SJSA1 (cell line): Measurements from ENCODE around the gene MARVELD3.

- RAMPAGE, long total RNA: no peak
These were observed 15.6 kb downstream of the TLE7 start for GRCh38 chr16:71425767-71427142.

- RAMPAGE, long total RNA: no peak
These were observed at the start of gene MARVELD3 for GRCh38 chr16:71625928-71626759. Gene MARVELD3 (plus strand): TSS chr16:71626184.

DNA sequence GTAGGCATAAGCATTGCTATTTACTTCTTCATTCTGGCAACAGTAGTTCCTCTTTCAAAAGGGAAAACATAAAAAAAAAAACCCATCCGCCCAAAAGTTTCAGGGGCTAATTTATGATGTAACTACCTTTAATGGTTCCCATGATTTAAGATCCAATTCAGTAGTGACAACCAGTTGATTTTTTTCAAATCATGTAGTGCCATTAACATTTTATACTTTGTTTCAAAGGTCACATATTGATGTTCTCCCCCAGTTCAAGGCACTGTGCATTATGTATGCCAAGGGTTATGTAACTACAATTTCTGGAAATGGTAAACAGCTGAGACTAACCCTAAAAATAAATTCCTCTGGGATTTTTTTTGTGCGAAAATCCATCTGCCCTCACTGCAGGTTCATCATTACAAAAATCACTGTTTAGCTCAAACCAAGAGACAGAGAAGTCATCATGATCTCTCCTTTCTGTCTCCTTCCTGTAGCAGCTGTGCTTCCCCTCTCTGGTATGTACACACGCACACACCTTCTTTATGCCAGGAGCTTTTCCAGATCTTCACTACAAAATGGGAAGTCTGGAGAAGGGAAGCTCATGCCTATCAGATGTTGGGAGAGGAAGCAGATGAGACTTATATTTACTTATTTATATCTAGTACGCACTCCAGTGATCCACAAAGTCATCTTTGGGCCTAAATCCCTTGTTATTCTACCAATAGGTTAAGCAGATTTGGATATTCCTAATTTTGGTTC lies 2.3 kb upstream of the PHLPP2 start:
- RAMPAGE, long total RNA: no peak

GRCh38 chr16:71732791-71733246 lies 8.3 kb upstream of the PHLPP2 start:
- RAMPAGE, long total RNA: no peak

GRCh38 chr16:71810000-71810396 lies 1.4 kb upstream of the AP1G1 start:
- RAMPAGE, long total RNA: no peak

DNA sequence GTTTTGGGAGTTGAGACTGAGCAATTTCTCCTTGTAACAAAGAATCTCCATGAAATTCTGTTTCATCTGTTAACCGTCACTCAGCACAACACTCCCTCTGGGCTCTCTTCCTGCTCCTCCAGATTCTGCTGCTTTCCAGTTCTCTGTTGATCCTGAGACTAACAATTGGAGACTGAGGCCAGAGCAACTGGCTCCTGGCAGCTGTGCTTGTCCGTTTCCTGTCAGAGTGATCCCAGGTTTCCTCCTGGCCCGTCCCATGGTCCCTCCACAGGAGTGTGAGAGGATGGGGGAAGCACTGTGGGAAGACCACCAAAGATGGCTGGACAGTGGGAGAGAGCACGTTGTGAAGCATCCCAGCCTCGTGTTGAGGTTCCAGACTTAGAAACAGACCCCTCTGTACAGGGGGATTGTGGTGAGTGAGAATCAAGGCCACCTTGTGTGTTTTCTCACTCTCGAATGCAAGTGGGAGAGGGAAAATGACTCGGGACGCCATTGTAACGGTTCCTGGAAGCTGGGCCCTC lies 32.6 kb downstream of the IST1 start:
- RAMPAGE, long total RNA: no peak

- RAMPAGE, long total RNA: no peak
These were observed 15.5 kb downstream of the DHODH start for GRCh38 chr16:72023905-72024522.

DNA sequence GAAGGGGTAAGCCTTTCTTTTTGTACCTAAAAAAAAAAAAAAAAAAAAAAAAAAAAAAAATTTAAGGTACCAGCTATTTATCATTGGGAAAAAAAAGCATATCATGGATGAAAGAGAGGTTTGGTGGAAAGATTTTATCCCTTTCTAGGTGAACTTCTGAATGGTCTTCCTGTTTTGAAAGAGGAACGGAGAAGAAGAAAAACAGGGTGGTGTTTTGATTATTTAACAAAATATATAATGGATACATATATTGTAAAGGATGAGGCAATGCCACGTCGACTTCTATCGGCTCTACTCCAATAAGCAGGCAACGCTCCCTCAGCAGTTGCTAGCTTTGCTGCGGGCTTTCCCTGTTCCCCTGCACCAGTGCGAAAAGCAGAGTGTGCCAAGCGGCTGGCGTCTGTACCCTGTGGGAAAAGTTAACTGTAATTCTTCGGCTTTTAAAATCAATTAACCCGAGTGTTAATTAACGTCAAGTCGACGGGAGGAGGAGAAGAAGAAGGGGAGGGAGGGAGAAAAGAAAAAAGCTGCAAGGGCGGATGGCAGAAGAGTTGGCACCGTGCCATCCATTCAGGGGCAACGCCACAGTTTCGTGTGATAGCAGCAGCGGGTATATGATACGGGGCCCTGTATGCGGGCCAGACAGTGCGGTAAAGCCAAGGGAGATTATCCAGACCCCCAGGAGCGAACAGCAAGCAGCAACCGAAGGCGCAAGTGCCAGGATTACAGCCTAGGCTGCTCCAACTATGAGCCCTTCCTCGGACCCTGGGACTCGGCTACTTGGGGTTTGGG lies 253.5 kb upstream of the PMFBP1 start:
- RAMPAGE, long total RNA: no peak

DNA sequence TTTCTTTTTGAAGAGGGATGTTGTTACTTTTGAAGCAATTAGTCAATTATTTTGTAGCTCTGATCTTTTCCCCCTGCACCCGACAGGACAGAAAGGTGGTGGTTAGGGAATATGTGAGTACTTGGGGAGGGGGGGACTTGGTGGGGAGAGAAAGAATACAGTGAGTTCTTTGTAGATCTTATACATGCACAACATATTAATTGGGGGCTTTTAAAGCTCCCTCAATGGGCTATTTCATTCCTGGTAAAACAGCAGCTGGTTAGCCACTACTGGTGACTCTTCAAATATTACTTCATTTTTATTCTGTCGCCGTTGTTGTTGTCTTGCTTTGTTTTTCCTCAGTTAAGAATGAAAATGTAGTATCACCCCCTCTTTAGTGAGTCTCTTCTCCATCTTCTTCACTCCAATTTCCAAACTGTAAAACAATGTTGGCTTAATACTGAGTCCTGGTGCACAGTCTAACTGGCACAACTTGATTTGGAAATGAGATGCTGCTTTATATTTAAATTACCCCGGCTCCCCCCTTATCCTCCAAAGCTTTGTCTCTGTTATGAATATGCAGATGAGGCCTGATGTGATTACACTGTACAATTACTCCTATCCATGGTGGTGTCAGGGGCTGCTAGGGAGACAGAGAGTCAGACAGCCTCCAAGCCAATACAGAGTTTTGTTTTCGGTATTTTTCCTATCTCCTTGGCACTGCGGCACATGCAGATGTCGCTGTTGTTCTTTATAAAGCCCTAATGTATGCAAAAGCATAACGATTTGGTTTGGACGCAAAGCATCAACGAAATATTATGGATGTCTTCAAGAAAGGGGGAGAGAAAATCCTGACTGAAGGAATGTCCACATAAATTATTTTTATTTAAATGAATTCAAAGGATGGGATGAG lies 256.9 kb upstream of the PMFBP1 start:
- RAMPAGE, long total RNA: no peak

DNA sequence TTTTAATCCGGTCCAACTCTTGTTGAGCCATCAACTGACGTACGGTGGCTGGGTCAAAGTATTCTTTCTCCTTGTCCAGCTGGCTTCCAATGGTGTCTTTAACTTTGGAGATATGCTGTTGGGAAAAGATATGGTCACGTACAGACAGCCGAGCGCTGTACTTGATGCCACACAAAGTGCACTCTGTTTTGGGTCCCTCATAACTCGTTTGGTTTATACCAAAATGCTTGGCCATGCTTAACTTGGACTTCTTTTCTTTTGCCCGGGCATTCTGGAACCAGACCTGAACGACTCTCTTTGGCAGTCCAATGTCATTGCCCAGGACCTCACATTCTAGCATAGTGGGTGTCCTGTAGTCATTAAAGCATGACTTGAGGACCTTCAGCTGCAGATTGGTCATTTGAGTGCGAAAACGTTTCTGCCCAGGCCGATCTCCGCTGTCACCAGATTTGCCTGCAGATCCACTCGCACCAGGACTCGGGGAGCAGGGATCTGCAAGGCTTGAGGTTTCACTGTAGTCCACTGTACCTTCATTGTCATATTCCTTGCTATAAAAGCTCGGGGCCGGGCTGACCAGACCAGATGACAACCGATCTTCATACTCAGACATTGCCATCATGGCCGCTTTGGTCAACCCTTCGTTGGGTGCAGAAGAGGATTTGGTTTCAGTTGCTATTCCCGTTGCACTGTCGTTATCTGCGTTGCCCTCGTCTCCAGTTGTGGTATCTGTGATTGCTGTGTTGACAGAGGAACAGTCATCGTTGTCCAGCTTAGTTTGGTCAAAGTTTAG lies 254.3 kb downstream of the ZFHX3 start:
- RAMPAGE, long total RNA: no peak

DNA sequence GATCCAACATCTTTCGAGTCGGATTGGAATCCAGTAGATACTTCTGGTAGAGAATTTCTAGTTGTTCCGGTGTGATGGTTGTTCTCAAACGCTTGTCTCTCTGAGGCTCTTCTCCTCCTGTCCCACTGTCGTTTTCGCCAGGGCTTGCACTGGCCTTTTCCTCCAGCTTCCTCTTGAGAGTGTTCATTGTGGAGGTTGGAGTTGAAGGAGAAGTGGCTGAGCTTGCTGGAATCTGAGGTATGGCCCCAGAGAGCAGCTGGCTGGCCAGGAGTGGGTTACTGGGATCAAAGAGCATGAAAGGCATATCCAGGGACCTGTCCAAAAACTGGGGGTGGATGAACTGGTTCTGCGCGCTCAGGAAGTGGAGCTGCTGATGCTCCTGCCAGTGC lies 253.3 kb downstream of the ZFHX3 start:
- RAMPAGE, long total RNA: no peak

DNA sequence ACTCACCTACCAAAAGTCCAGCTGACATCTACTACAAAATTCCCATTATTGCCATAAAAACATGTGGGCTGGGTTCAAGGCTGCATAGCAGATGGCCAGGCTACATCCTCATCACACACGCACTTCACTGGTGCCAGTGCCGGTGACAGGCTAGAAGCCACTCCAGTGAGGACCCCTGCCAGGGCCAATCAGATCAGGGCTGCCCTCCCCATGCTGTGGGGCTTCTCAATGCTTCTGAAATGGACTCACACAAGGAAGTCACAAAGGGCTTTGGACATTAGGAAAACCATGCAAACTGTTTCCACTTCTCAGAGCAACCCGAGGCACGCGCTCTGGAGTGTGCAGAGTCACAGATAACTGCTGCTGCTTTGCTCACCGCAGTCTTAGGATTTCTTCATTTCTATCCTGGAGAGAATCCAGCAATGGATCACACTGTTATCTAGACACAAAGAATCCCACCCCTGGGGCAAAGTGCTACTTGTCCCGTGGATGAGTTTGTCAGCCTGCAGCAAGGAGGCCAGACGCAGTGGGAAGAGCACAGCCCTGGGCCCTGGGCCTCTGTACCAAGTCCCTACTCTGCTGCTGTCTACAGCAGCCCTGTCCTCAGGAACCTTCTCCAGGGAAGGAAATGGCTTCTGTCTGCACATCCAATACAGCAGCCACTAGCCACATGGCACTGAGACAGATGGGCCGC lies 169.6 kb downstream of the ZFHX3 start:
- RAMPAGE, long total RNA: no peak

DNA sequence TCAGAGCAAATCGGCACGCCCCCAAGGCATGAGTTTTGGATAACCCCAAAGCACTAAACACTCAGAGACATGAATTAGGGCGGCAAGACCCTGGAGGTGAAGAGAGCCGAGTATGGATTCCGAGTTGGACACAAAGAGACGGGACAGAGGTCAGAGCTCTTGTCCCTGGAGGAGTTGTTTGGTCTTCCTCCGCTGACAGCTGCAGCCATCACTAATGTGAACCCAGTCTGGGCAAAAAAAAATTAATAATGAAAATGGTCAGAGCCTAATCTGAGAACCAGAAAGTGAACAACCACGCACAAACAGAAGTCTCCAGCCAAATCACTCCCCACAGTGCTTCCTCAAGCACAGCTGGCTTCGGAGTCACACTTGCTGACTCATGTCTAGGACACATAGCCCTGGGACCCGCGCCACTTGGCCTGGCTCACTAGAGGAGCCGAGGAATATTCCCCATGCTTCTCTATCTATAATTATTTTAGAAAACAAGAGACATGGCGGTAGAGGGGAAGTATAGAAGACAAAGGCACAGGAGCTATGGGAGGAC lies 109.2 kb downstream of the ZFHX3 start:
- RAMPAGE, long total RNA: no peak

DNA sequence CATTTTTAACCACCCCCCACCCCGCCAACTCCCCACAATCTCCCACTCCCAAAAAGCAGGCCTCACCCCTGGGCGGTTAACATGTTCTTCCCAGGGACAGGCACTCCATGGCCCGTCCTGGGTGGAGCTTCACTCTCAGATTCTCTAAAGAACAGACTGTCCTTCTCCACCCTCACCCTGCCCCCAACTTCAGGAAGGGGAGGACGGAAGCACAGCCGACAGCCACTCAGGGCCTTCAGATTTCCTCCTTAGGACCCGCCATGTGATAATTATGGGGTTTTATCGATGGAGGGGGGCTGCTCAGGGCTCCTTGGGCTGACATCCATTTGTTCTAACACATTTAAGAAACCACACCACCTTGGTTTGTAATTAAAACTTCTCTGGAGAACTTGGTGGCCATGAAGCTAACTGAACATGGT lies 61.9 kb downstream of the ZFHX3 start:
- RAMPAGE, long total RNA: no peak

- RAMPAGE, long total RNA: no peak
These were observed 30.5 kb downstream of the ZFHX3 start for GRCh38 chr16:73017273-73017975.

DNA sequence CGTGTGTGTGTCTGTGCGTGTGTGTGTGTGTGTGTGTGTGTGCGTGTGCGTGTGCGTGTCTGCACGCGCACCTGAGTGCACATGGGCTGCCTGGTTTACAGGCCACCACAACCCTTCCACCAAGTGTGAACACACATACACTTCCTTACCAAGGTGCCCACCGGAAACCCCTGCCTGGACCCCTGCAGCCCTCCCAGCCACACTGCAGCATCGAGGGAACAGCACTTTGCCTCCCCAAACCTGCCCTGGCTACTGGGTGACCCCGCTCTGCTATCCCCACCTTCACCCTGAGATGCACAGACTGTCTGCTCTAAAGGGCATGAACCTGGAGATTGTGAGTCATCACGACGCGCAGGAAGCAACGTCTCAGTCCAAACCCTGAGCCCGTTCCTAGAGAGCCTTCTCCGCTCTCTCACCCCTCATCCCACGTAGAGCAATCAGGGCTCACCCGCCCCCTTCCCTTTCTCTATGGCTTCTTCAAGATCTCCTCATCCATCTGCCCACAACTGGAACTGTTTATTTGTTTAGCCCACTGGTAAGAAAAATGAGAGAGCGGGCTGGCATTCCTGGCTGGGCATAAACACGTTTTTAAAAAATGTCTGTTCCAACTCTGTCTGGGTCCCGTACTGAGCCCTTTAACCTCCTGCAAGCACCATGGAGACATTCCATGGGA lies 28.5 kb downstream of the ZFHX3 start:
- RAMPAGE, long total RNA: no peak

DNA sequence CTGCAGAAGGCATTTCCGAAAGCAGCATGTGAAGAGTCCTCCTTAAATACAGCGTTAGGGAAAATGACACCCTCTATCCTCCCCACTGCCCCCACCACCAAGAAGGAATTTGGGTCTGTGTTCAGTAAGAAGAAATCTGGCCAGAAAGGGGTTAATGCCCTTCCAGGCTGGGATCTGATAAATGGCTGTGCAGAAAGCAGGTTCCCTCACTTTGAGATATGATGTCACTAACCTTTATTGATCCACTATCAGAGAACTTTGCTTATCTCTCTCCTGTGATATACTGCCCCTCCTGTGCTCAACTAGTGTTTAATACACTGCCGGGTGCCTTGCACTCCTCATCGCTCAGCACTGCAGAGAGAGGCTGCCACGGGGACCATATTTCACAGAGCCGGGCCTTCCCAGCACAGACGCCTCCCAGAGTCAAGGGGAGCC lies 20.3 kb downstream of the ZFHX3 start:
- RAMPAGE, long total RNA: no peak

- RAMPAGE, long total RNA: no peak
These were observed 10.6 kb downstream of the ZFHX3 start for GRCh38 chr16:73037098-73037909.

- RAMPAGE, long total RNA: no peak
These were observed 78.4 kb upstream of the ZFHX3 start for GRCh38 chr16:73126130-73126959.

DNA sequence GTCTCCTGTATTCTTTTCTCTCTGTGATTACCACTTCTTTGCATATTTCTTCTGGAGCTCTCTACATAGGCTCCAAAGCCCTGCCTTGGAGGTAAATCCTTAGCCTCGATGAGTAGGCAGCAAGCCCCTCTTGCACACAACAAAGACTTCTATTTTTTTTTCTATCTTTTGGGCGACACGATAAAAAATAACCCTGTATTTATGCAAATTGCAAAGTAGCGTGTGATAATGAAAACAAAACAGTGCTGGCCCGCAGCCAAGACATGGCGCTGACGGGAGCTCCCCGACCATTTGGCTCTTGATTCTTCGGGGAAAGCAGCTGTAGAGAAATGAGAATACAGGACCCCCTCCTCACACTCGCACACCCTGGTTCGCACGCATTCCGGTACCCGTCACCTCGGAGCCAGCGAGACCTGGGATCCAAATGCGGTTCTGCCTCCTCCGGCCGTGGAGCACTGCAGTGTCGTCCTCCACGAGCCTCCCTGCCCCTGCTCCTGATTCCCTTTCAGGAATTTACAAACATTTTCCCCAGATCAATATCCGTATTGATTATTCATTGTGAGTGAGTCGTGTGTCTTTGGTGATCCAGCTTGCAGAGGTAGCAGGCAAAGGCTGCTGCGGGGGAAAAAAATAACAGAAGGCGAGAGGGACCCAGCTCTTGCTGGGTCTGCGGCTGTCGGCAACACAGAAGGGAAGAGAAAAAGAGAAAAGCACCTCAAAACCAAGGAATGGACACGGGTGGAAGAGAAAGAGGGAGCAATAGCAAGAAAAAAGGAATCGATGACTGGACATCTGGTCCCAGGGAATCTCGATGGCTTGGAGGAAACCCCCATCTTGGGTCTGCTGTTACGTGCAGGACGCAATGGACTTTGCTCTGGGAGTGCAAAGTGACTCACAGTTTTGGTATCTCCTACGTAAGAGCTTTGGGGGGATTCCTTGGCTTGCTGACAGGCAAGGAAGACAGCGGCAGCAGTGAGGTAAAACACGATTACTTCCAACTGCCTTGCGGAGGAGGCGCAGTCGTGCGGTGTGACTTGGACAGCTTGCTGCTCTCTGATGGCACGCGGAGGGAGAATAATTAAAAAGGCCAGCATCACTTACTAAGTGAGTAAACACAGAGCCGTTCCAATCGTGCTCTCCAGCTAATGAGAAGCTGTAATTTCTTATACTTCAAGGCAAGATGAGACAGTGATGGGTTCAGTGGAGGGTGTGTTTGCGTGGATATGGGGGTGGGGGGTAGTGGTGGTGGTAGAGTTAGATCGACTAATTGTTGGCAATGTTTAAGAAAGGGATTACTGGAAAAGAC lies 184.3 kb upstream of the ZFHX3 start:
- RAMPAGE, long total RNA: no peak